Umbilical cord (tissue), 2 donors: ENCODE data around the genes MROH2A and AGAP1.

DNA sequence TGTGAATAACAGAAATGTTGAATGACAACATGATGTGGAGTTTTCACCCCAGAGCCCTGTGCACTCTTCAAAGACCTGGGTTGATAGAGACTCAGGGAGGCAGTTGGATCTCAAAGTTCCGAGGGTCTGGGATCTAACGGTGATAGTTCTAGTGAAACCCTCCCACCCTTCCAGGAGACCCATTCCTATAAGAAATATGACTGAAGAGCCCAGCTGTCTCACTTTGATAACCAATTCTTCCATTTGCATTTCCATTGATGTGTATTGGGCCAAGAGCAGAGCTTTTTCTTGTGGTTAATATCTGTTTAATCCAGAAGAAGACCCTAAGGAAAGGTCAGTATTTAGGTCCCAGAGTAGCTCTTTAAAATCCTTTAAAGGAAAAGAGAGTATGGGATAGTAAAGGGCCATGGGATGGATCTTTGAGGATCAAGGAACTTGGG lies at the start of gene MROH2A:
TSS of gene MROH2A (plus strand) at position 182 of the 440 bp plus-strand sequence.
- RAMPAGE, long total RNA, result no peak

- RAMPAGE, long total RNA, result no peak
Observed at GRCh38 chr2:233990460-233991029, 60.0 kb upstream of the SPP2 start.

- RAMPAGE, long total RNA, result no peak
Observed at GRCh38 chr2:234203445-234203737, 152.9 kb downstream of the SPP2 start.

DNA sequence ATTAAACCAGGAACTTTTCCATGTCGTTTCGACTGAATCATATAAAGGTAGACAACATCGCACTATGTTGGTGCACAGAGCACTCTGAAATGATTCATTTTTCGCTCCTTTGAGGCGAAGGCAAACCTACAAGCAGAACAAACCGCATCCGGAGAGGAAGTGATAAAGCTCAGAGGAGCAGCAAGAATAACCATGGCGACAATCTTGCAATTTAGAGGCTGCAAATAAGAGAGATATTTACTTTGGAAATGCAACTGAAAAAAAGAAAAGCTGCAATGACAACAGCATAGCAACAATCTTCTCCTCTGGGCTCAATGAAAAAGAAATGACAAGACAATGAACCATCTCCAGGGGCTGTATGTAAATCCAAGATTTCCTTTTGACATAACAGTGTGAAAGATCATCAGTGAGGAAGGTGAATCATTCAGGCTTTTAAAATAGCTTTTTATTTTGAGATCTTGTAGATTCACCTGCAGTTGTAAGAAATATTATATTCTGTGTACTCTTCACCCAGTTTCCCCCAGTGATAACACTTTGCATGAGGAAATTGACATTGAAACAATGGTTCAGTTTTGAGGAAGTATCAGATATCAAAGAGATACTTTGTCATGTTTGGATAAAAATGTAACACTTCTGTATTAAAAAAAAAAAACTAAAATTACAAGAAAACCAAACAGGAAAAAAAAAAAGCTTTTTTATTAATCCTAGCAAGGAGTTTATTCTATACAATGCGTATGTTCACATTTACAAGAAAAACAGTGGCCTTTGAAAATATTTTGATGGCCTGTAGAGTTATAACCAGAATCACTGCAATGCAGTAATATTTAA lies 204.2 kb downstream of the ARL4C start:
- RAMPAGE, long total RNA, result no peak

- RAMPAGE, long total RNA, result no peak
Observed at GRCh38 chr2:234426579-234427691, 69.9 kb downstream of the ARL4C start.

DNA sequence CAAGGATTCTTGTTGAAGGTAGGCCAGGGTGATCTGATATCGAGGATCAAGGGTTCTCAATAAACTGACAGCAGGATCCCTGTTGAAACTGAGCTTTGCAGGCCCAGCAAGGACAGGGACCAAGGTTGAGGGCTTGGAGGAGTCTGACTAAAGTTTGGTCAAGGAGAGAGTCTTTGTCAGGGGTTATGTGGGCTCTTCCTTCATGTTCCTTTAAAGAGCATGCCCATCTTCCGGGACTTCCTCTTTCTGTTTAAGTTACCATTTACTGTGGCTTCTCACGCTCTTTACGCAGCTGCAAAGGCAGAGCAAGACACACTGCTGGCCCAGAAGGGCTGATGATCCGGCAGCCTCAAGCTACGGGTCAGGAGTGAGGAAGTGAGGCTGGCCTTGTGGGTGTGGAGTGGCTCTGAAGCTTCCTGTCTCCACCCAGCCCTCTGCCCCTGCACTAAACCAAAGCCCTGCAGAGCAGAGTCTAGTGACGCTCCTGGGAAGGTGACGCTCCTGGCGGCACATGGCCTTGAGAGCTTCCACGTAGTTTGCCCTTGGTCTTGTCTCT lies 50.6 kb downstream of the ARL4C start:
- RAMPAGE, long total RNA, result no peak

- RAMPAGE, long total RNA, result no peak
Observed at GRCh38 chr2:234459494-234459992, 37.3 kb downstream of the ARL4C start.

GRCh38 chr2:234463908-234464630 lies 32.8 kb downstream of the ARL4C start:
- RAMPAGE, long total RNA, result no peak

- RAMPAGE, long total RNA, result no peak
Observed at GRCh38 chr2:234488875-234489648, 7.8 kb downstream of the ARL4C start.

GRCh38 chr2:234491549-234492674 lies 5.0 kb downstream of the ARL4C start:
- RAMPAGE, long total RNA, result no peak

DNA sequence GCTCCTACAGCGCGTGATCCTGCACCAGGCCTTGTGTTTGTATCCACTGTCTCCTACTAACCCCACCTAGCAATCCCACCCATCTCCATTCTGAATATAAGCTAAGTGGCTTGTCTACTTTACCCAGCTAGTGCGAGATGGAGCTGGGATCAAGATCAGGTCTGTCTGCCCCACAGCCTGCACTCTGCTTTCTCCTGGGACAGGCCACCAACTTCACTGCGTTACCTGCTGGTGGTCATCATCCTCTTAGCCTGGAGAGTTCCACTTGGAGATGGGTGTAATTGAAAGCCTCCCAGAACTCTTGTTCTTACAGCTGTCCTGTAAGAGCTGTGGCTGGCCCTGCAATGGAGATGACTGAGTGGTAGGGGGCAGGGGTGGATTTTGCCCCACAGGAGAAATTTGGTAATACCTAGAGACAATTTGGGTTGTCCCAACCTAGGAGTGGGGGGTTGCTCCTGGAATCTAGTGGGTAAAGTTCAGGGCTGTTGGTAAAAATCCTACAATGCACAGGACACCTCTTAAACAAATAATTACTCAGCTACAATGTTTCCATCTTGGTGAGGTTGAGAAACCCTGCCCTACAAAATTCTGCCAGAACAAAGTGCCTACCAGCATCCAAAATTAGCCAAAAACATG lies 181.2 kb upstream of the SH3BP4 start:
- RAMPAGE, long total RNA, result no peak

DNA sequence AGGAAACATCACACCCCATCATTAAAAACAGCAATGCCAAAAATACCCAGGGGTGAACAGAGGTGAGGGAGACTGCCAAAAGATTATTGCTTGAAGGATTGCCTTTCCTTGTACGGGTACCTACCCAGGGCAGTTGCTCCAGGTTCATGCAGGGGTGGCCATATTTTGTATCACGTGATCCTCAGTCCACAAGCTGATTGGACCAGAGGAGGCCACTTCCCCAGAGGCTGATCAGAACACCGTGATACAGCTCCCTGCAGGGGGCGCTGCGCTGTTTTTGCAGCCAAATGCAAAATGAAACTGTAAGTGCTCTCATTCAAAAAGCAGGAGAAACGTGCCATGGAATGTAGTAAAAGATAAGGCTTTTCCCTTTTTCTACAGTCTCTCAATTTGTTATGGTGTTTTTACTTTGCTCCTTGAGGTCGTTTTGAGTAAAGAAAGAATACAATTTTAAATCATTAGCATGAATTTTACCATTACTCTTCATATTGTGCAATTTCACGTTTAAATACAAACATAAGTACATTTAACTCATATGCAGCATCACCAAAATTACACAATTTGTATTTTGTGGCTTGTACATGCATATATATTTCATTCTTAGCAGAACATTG lies 70.1 kb upstream of the SH3BP4 start:
- RAMPAGE, long total RNA, result no peak

DNA sequence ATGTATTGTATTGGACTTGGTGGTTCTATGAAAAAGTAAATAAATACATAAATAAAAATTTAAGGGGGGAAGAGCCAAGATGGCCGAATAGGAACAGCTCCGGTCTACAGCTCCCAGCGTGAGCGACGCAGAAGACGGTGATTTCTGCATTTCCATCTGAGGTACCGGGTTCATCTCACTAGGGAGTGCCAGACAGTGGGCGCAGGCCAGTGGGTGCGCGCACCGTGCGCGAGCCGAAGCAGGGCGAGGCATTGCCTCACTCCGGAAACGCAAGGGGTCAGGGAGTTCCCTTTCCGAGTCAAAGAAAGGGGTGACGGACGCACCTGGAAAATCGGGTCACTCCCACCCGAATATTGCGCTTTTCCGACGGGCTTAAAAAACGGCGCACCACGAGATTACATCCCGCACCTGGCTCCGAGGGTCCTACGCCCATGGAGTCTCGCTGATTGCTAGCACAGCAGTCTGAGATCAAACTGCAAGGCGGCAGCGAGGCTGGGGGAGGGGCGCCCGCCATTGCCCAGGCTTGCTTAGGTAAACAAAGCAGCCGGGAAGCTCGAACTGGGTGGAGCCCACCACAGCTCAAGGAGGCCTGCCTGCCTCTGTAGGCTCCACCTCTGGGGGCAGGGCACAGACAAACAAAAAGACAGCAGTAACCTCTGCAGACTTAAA lies 63.4 kb upstream of the SH3BP4 start:
- RAMPAGE, long total RNA, result no peak

GRCh38 chr2:235263396-235264160 lies 230.3 kb upstream of the AGAP1 start:
- RAMPAGE, long total RNA, result no peak

GRCh38 chr2:235493491-235494393 lies at the start of gene AGAP1:
AGAP1 (plus strand) TSS chr2:235494043.
- RAMPAGE, long total RNA, result no peak

- RAMPAGE, long total RNA, result no peak
Observed at GRCh38 chr2:235589452-235589866, 95.6 kb downstream of the AGAP1 start.

- RAMPAGE, long total RNA, result no peak
Observed at GRCh38 chr2:235608725-235609467, 115.1 kb downstream of the AGAP1 start.

DNA sequence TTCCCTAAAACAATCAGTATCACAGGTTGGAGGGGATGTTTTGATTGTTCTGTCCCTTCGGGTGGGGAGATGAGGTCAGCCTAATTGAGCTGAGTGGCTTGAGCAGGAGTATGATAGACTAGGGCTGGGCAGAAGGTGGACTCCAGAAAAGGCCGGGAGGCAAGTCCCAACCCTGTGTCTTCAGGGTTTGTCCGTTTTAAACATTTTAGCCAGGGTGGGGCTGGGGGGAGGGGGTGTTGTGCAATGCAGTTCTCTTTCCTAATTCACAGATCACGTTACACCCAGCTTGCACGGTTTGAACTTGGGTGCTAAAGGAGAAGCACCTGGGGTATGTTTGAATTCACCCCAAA lies 233.3 kb downstream of the AGAP1 start:
- RAMPAGE, long total RNA, result no peak

DNA sequence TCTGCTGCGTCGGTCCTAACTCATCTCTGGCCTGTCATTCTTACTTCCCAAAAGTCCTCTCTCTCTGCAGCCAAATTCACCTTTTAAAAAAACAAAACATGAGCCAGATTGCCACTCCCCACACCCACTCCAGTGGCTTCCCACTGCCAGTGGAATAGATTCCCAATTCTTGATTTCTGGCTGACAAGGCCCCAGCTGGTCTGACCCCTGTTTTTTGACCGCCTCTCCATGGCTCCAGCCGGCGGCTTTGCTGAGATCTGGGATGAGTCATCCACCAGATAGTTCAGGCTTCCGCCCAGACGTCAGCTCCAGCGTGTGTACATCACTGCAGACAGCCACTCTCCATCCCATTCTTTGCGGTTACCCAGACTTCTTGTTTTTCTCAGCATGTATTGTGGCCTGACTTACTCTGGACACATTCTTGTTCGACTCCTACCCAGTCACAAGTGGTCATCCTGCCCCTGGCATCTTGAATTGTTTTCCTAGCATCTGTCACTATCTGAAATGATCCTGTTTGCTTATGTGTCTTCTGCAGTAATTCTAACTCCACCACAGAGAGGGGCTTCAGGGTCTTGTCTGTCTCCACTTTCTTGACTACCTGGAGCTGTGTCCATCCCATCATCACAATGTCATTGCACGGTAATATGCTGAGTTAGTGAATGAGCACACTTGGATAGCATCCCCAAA lies 227.8 kb downstream of the GBX2 start:
- RAMPAGE, long total RNA, result no peak

DNA sequence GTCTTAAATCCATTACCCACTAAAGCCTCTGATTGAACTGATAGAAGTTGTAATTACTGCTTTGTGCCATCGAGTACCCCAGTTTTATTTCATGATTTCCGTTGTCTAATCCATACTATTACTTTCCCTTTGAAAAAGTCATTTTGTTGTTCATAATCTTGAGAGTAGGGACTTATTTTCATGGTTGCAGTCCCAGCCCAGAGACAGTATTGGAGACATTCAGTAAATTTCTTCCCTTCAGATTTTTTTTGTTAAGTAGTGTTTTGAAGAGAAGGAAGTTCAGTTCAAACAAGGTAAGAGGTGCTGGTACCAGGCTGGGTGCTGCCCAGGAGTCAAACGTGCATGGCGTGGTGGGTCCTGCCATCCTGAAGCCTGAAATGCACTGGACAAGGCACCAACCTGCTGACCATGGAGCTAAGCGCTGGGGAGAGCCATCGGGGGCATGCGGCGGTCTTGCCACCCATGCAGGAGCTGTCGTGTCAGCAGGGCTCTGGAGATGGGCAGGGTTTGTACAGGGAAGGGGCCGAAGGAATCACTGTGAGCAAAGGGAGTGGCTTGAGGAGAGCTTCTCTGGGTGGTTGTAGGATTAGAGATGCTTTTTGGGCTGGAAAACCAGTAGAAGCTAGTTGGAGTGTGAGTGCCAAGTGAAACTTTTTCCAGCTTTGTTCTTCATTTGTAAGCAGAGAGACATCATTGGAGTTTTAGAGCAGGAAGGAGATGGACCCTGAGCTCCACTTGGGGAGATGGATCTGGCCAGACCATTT lies 126.6 kb downstream of the GBX2 start:
- RAMPAGE, long total RNA, result no peak